SK-N-MC (cell line): Measurements from ENCODE around the gene ENTHD1.

GRCh38 chr22:38699749-38700139 lies 999 bp downstream of the JOSD1 start:
- RRBS, result no CpG with 5 or more reads among the region's 6 CpGs

DNA sequence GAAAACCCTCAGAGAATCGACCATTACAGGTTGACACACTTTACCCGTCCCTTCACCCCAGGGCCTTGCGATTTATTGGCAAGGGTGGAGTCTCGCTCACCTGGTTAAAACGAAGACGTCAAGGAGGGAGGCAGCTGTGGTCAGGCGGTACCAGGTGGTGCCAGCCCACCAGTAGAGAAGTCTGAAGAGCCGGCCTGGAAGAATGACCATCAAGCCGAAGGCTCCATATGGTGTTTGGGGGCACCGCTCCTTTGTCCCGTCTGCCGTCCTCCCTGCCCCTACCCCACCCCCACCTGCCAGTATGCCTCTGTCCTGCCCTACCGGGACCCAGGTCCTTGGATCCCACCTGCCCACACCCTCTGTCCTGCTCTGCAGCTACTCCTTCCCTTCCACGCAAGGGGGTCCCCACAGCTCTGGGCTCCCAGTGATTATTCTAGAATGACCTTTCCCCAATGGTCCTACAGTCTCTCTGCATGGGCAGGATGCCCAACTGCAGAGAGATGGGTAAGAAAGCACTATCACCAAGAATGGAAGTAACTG lies 6.1 kb downstream of the SUN2 start:
- RRBS, result no CpG with 5 or more reads among the region's 14 CpGs

GRCh38 chr22:38943327-38943725 lies 14.1 kb upstream of the APOBEC3A start:
- RRBS, result no CpG with 5 or more reads among the region's 7 CpGs

DNA sequence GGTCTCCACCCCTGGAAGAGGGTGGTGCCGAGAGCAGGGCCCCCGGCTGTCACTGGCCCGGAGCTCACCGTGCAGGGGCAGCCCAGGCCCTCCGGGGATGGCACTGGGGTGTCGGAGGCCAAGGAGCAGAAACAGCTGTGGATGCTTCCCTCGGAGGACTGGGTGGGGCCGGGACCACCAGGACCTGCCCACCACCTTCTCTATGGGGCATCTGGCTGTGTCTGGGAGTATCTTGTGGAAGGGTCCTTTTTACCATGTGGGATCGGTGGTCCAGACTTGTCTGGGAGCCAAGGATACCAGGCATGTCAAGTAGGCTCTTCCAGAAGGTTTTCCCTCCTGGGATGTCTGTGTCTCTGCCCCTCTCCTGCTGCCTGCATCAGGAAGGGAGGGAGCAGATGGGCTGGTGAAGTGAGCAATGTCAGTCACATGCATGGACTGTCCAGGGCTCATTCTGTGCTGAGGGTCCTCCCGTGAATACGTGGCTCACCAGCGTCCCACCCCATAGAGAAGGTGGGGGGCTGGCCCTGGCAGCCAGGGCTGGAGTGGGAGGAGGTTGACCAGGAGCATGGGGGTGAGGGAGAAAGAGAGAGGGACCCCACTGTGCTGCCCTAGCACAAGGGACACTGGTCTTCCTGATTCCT lies 4.1 kb upstream of the APOBEC3A start:
- RRBS, result 66% methylated on average over 4 of the region's 12 CpGs

DNA sequence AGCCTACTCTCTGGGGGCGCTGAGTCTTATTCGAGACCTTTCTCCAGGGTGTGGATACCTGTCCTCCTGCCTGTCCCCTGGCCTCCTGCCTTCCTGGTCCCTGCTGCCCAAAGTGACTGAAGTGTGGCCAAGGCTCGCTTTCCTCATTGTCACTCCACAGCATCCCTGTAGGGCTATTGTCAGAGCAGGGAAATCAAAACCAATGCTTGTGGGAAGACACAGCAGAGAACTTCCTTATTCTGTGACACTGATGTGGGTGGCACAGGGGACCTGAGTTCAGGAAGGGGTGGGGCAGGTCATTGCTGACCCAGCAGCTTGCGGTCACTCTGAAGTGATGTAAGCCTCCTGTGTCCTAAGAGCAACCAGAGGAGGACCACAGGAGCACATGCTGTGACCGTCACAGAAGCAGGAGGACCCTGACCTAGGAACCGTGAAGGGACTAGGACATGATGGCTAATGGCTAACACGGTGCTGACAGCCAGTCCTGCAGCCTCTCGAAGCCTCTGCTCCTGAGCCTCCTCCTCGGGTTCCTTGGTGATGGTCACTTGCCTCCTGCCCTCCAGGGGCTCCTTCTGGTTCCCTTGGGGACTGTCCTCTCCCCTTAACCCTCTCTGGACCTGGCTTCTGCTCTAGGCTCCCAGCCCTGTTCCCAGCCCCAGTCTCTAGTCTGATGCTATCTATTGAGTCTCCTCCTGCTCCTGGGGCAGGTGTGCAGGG lies 10.4 kb downstream of the APOBEC3A start:
- RRBS, result no CpG with 5 or more reads among the region's 9 CpGs

- RRBS, result no CpG with 5 or more reads among the region's 9 CpGs
Observed at GRCh38 chr22:38971096-38971597, 11.0 kb upstream of the APOBEC3B start.

GRCh38 chr22:39003143-39003610 lies 10.9 kb upstream of the APOBEC3C start:
- RRBS, result no CpG with 5 or more reads among the region's 7 CpGs

GRCh38 chr22:39153320-39153625 lies 793 bp upstream of the CBX7 start:
- RRBS, result 10% methylated on average over 6 of the region's 25 CpGs

DNA sequence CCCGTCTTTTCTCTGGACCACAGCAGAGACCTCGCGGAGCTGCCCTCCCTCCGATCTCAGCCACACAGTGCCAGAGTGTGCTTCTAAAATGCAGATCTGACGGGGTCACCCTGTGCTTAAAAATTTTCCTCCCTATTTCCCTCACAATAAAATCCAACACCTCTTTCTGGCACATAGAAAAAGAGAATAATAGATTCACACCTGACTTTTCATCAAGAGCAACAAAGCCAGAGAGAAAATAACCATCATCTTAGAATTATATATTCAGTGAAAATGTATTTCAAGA lies 1.1 kb upstream of the CBX7 start:
- RRBS, result no CpG with 5 or more reads among the region's 5 CpGs

GRCh38 chr22:39183854-39184950 lies 31.7 kb upstream of the CBX7 start:
- RRBS, result no CpG with 5 or more reads among the region's 29 CpGs

DNA sequence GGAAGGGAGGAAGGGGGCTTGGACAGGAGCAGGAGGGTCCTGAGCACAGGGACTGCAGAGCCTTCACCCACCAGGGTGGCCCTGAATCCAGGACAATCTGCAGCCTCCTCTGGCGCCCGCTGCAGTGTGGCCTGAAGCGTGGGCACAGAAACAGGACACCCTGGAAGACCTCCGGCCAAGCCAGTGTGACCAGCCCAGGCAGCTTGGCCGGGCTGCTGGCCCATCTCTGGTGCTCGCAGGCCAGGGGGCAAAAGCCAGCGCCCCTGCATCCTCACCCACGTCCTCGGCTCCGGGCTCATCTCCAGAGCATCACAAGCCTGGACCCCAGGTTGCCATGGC lies 9.2 kb upstream of the PDGFB start:
- RRBS, result 53% methylated on average over 6 of the region's 10 CpGs

GRCh38 chr22:39264436-39265102 lies 19.8 kb upstream of the PDGFB start:
- RRBS, result no CpG with 5 or more reads among the region's 13 CpGs

- RRBS, result 91% methylated on average over 9 of the region's 23 CpGs
Observed at GRCh38 chr22:39290363-39291226, 28.8 kb downstream of the RPL3 start.

DNA sequence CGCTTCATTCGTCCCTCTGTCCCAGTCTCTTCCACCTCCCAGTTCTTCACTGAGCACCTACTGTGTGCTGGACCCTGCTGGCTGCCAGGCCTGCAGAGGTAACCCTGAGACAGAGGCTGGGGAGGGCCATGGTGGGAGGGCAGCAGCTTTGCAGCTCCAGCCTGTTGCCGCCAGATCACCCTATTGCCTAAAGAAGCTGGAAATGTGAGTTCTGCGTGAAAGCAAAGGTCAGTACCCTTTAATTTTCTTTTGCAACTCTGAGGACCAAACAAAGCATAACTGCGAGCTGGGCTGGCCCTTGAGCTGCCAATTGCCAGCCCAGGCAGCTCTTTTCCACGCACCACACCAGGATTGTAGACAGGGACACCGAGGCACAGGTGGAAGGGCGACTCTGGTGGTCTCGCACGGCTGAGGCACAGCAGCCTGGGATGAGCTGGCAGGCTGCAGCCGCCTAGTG lies 15.1 kb downstream of the RPL3 start:
- RRBS, result no CpG with 5 or more reads among the region's 11 CpGs

DNA sequence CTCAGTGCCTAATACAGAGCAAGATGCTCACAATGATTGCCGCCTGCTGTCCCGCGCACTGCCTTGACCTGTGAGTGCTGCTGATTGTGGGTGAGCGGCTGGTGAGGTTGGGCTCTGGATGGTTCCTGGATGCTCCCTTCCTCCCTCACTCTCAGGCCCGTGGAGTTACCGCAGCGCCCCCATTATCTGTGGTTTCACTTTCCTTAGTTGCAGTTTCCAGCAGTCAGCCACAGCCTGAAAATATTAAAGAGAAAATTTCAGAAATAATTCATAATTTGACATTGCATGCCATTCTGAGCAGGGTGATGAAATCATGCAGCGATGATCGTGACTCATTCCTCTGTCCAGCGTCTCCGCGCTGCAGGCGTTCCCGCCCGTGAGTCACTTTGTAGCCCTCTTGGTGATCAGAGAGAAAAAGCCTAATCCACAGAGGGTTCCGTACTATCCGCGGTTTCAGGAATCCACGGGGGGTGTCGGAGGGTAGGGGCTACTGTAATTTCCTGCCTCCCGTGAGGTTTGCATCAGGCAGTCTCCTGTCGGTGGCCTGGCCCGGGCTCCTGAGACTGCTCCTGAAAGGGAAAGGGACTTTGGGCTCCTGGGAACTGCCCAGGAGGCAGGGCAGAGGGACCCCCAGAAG lies 10.7 kb downstream of the RPL3 start:
- RRBS, result no CpG with 5 or more reads among the region's 23 CpGs

GRCh38 chr22:39352503-39352726 lies 2.6 kb downstream of the SYNGR1 start:
- RRBS, result no CpG with 5 or more reads among the region's 5 CpGs

GRCh38 chr22:39519034-39519326 lies 1.4 kb upstream of the ATF4 start:
- RRBS, result no CpG with 5 or more reads among the region's 6 CpGs

DNA sequence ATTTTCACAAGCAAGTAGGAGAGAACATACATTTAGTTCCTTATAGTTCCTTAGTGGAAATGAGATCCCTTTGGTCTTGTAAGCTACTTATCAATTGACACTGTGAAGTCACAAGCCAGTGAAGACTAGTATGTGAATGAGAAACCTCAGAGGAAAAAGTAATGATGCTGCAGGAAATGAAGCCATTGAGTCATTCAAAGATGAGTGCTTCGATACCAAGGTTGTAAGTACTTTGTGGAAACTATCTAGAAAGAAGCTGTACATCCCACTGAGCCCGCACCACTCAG lies 53.5 kb downstream of the ENTHD1 start:
- RRBS, result no CpG with 5 or more reads among the region's 2 CpGs

GRCh38 chr22:39893238-39894062 lies at the start of gene ENTHD1:
ENTHD1 (minus strand) TSS chr22:39893760.
- RRBS, result no CpG with 5 or more reads among the region's 31 CpGs

GRCh38 chr22:39907465-39908232 lies 6.8 kb downstream of the GRAP2 start:
- RRBS, result no CpG with 5 or more reads among the region's 11 CpGs